ENCODE results near the genes PANK1 and HTR7.

GRCh38 chr10:89644875-89645419 is at the start of gene PANK1:
Gene PANK1, minus strand, starts transcription at chr10:89645242.
- PRO-cap: bidirectional peak, plus-strand start at chr10:89644999, minus-strand start at chr10:89645003; bidirectional peak, plus-strand start at chr10:89645317, minus-strand start at chr10:89645236

DNA sequence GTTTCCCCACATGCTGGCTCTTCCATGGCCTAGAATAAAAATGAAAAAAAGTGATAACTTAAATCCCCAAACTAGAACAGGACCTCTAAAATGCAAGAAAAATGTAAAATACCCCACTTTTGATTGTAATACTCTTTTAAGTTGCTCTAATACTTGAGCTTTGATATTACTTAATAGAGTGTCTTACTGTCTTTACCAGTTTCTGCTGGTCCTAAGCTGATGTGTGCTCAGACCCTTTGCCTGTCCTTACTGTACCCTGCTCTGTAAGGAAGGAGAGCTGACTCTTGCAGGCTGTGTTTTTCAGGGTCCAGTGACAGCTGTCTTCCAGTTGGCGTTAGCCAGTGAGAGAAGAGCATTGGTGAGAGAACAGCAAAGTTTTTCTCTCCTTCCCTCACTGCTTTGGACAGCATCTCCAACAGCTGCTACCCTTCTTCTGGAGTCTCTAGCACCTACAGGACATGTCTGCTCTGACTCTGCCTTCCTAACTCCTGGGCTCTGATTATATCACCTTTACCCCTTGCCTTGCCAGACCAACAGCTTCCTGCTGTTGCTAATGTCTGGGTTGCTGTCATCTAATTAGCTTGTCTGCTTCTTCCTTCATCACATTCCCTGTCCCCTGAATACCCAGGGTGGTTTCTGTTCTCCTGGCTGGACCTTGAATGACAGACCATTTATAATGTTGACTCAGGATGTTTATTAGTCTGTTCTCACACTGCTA is 23.3 kb upstream of the PANK1 start:
- PRO-cap: no peak

DNA sequence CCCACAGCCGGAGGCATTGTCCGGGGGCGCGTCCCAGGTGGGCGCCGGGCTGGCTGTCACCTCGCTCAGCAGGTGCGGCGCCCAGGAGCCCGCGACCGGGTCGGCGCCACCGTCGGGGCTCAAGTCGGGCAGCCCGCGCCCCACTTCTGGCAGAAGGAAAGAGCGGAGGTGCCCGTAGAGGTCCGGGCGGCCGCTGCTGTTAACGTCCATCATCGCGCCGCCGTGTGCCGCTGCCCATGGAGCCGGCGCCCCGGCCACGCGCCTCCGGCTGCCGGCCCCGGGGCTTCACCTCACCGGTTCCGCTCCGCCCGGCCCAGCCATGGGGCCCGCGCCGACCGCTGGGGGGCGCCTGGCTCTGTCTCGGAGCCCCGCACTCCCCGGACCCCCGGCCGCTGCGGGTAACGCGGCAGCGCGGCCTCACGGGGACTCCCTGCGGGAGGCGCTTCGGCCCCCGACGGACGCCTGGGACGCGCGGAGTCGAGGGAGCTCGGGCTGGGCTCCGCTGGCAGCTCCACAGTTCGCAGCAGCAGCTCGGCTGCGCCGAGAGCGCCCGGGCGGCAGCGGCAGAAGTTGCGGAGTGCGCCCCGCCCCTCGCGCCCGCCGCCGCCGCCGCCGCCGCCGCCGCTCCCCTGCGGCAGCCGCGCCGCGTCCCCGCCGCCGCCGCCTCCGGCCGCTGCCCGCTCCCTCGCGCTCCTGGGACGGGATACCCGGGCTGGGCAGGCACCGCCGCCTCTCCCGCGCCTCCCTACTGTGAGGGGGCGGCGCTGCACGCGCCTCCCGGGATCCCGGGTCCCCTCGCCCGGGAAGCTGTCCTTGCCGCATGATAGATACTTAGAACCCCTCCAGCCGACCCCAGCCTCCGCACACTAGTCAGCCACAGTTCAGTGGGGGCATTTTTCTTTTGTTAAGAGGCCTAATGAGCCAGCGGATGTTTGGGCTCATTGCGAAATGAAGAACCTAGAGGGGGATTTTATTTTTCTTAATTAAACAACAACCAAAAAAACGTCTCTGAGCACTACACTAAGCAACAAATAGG is at the start of gene HTR7:
HTR7 (minus strand) TSS at position 581 of the 1,036 bp plus-strand sequence.
- PRO-cap: no peak

DNA sequence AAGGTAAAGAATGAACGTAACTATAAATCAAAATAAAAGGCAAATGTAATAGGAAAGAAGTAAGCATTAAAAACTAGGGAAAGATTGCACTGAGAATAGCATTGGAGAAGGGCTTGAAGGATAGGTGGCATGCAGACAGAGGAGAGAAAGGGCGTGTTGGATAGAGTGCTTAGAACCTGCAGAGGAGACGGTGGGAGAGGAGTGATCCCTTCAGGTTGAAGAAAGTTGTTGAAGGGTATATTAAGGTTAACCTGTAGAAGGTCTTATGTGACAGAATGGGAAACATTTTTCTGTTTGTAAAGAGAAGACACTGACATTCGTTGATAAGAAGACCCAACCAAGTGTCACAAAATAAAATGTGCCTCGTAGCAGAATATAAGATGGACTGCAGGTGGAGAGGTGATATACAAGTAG is 1.4 kb downstream of the PCGF5 start:
- PRO-cap: no peak

- PRO-cap: no peak
Observed at GRCh38 chr10:91410935-91411134, 691 bp downstream of the HECTD2 start.

- PRO-cap: no peak
Observed at GRCh38 chr10:91413502-91414483, 3.6 kb downstream of the HECTD2 start.

DNA sequence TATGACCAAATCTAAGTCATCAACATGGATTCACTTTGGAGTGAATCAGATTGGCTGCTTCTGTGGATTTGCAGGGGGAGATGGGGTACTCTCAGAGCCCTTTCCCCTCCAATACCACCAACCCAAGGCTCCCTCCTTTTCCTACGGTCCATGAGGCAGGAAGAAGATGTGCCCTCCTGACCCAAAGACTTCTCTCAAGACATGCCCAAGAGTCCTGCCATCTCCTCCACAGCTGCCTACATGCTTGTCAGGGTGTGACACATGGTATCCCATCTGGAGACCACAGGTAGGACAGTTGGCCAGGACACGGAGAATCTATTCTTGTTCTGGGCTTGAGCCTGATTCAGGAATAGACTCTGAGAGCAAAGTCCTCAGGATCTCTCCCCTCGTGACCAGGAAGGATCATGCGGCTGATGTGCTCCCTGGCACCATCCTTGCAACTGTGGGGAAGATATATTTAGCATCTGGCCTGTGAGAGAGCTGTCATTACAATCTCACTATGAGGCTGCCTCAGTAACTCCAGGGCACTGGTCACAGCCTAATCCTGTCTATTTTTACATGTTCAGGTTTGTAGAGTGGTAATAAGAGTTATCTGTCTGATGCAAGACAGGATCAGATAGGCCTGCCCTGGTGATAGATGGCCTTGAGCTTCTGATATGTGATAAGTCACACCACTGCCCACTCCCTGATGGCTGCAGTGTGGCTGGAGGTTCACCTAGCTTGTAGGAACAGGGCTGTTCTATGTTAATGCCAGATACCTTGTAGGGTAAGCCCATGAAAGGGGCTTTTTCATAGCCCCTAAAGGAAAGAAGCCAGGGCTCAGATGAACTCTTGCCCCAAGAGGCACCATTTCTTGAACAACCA is 50.8 kb downstream of the PPP1R3C start:
- PRO-cap: no peak

GRCh38 chr10:91589140-91589617 is 43.7 kb downstream of the PPP1R3C start:
- PRO-cap: no peak

DNA sequence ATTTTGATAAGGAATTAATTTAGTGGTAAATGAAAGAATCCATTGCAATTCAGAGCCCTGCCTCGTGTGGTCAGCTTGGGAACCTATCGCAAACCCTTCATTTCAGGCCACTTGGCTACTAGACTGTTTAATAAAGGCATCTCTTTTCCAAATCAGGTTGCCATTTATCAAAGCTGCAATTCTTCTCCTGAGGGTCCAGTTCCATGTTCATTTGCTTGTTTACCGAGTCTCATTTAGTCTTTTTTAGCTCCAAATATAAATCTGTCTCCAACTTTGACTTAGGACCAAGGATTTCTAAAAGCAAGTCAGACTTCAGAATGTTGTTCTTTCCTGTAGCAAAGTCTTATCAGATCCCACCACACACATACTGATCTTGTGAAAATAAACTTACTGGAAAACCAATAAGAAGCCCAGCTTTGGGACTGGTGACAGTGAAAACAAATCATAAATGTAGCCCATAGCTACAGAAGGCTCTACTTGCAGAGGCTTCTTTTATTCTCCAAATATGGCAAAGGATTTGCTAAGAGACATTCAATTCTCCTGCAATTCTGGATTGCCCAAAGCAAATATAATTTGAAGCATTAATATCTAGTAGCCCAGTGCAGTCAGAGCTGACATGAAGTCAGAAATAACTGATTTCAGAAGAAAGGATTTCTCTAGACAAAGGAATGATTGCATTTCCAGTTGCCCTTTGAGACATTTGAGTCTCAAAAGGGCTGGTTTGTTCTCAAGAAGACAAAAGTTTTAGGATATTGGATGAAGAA is 28.1 kb downstream of the PPP1R3C start:
- PRO-cap: no peak

GRCh38 chr10:91626449-91627328 is 6.2 kb downstream of the PPP1R3C start:
- PRO-cap: no peak

GRCh38 chr10:91631101-91631614 is 1.7 kb downstream of the PPP1R3C start:
- PRO-cap: no peak

- PRO-cap: no peak
Observed at GRCh38 chr10:91742116-91742585, 56.1 kb upstream of the TNKS2 start.

DNA sequence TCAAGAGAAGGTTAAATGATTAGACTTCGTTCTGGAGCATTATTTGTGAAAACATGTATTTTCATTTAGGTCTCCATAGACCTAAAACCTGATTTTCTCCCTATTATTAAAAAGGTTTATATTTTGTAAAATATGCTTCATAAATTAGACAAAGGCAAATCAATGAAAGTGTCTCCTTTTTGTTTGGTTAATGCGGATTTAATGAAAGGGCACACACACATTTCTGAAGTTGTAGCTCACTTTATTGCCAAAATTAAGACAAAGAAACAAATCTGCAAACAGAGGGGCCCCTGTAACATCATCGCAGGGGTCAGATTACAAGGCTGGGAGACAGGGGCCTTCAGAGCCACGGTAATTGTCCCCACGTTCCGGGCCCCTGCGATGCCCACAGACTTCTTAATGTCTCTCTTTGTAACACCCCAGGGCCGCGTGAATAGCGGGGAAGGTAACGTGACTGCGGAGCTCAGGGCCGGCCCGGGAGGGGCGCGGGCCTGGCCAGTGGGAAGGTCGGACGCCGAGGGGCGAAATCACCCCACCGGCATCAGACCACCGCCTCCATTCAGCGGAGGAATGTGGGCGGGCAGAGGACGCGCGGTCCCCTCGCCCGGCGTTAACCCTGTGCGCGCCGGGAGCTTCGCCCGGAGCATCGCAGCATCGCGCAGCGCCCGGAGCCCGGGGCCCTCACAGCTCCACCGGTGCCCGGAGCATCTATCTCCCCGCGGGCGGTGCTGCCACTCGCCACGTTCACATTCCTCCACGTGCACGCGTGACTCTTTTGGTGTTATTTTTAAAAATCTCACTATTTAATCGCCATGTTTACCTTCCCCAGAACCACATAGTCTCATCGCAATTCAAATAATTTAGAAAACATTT is 22.2 kb downstream of the FGFBP3 start:
- PRO-cap: bidirectional peak, plus-strand start at position 564 of the sequence, minus-strand start at position 400 of the sequence

- PRO-cap: no peak
Observed at GRCh38 chr10:91939680-91940301, 16.2 kb downstream of the BTAF1 start.

DNA sequence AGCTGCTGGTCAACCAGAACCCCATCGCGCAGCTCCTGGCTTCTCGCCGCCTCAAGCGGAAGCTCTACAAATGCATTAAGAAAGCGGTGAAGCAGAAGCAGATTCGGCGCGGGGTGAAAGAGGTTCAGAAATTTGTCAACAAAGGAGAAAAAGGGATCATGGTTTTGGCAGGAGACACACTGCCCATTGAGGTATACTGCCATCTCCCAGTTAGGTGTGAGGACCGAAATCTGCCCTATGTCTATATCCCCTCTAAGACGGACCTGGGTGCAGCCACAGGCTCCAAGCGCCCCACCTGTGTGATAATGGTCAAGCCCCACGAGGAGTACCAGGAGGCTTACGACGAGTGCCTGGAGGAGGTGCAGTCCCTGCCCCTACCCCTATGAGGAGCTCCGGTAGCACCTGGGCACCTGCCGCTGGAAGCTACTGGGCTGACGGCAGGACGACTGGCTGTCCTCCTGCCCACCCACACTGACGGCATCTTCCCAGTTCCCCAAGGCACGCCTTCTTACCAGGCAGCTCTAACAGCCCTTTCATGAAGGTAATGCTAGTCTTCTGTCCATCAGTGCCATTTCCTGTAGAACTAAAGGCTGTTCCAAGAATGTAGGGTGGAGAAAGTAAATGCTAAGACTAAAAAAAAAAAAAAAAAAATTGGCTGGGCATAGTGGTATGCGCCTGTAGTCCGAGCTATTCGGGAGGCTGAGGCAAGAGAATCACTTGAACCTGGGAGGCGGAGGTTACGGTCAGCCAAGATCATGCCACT is 74.3 kb downstream of the CPEB3 start:
- PRO-cap: no peak

DNA sequence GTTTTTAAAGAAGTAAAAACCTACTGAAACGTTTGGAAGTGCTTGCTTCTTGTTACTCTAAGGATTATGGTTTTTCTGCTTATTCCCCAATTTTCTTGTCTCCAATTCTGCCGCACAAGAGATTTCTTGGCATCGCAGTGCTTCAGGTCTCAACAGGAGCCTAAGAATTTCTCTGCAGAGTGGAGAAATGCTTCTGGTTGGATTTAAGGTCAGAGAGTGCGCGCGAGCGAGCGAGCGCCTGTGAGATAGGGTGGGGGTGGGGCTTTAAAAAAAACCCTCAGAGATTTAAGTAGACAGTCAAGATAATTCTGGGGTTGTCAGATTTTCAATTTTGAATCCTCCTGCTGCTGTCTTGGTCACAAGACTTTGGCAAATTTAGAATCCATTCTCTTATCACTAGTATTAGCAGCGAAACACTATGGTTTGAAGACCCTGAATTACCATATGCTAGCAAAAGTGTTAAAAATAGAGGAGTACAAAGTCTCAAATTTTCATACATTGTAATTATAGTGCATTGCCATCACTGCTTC is 49.7 kb downstream of the CPEB3 start:
- PRO-cap: no peak

DNA sequence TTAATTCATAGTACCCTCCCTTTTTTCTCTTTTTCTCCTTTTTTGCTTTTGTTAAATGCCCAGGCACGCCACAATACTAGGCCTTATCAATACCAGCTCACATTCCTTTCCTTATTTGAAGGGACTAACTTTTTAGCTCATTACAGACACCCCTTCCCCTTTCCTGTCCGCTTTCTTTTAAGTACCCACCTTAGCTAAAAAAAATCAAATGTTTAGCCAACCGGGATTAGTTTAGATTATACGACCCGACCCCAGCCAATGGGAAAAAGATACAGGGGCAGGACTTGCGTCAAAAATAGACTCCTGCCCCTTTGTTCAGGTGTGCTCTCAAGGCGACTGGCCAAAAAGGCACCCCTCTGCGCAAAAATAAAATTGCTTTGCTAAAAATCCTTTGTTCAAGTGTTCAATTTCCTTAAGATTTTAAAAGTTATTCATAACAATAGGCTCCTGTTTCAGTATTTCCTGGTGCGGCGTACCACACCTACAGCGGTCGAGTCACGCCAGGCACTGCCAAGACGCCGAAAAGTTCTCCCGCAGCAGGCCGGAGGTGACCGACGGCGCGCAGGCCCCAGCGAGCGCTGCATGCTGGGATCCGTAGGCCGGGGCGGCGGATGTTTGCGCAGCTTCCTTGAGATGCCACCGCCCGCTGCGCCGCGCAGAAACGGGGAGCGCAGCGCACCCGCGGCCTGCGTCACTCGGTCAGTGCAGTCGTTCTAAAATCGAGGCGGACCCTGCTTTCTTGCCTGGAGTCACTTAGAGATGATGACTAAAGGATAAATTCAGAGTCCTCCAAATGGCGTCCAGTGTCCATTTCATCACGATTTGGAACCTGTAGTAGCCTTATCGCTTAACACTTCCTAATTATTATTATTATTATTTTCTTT is 1.6 kb upstream of the KIF11 start:
- PRO-cap: bidirectional peak, plus-strand start at position 700 of the sequence, minus-strand start at position 503 of the sequence

DNA sequence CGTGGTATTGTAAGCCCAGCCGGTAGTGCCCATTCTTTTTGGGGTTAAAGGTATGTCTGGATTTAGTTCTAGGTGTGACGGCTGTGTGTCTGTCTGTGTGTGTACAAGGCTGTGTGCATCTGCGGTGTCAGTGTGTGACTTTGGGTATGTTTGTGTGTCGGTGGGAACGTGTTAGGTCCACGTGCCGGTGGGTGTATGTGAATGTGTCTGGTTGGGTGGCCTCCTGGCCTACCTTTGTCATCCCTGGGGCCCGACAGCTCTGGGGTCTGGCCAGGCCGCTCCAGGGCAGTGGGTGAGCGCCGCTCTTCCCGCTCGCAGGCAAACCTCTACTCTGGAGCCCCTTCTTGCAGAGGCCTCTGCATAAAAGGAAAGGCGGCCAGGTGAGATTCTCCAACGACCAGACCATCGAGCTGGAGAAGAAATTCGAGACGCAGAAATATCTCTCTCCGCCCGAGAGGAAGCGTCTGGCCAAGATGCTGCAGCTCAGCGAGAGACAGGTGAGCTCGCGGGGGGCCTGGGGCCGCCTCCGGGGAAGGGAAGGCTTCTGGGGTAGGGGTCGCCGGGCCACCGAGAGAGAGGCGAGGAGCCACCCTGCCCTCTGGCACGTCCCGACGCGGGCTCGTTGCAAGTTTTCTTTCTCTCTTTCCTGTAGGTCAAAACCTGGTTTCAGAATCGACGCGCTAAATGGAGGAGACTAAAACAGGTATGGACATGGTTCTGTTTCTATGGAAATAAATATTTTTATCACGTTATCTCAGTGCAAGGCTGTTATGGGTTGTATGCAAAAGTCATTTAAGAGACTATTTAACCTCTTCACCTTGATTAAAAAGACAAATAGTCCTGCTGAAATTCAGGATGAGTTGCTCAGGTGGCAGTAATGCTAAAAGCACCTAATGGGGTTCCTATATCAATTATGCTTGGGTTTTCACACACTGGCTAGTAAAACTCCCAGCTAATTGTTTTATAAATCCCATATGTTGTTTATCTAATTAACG is 2.6 kb downstream of the HHEX start:
- PRO-cap: no peak

DNA sequence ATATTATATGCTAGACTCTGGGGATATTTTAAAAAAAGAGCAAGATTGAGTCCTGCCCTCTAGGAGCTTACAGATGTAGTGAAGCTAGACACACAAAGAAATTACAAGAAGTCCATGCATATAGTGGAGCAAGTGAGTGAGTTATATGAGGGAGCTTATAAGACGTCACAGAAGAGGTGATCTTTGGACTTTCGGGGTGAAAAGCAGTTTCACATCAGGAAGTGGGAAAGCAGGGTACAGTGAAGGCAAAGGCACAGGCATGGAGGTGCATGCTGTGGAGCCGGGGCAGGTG is 38.5 kb upstream of the EXOC6 start:
- PRO-cap: no peak

DNA sequence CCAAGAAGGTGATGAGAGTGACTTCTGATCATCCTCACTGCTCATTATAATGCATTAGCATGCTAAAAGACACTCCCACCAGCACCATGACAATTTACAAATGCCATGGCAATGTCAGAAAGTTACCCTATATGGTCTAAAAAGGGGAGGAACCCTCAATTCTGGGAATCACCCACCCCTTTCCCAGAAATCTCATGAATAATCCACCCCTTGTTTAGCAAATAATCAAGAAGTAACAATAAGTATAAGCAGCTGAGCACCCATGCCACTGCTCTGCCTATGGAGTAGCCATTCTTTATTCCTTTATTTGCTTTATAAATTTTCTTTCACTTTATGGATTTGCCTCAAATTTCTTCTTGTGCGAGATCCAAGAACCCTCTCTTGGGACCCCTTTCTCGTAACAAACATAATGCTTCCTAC is 18.5 kb upstream of the EXOC6 start:
- PRO-cap: no peak